Measurements from ENCODE around the genes TTC29 and EDNRA.

DNA sequence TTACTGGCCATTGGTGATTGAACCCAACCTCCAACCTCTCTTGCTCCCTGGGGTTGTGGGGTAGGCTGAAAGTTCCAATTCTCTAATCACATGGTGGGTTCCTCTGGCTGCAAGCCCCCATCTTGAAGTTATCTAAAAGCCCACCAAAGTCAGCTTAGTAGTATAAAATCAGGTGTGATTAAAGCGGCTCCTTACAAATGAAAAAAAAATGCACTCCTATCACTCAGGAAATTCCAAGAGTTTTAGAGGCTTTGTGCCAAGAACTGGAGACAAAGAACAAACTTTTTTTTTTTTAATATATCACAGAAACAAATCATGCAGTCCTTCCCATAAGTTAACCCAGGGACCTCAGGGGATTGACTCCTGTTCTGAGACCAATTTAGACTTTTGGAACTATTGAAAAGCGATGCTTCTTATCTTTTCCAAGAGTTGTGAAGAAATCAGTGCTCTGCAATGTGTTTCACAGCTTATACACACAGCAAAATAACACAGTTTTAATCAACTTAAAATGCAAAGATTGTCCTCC, 53.6 kb downstream of the HHIP start:
- PRO-cap, result no peak
- RAMPAGE, long total RNA, 4 experiments, result no peak in any of the 4 experiments

DNA sequence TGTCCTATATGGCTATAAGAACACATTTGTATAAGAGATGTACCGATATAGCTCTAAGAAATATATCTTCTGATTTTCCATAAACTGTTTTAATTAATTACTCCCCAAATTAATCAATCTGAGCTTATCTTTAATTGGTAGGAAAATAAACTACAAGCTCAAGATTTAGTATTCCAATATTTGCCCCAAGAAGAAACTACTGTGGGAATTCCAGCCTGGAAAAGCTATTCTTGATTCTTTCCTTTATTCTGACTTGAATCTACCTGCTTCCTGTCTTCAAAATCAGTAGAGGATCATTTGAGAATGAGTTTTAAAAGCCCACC, 136.9 kb downstream of the HHIP start:
- PRO-cap, result no peak
- RAMPAGE, long total RNA, 4 experiments, result no peak in any of the 4 experiments

DNA sequence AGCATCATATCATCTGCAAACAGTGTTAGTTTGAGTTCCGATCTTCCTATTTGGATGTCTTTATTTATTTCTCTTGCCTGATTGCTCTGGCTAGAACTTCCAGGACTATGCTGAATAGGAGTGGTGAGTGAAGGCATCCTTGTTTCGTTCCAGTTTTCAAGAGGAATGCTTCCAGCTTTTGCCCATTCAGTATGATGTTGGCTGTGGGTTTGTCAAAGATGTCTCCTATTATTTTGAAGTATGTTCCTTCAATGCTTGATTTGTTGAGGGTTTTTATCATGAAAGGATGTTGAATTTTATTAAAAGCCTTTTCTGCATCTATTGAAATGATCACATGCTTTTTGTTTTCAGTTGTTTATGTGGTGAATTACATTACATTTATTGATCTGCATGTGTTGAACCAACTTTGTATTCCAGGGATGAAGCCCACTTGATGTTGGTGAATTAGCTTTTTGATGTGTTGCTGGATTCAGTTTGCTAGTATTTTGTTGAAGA, 93.7 kb downstream of the ANAPC10 start:
- PRO-cap, result no peak
- RAMPAGE, long total RNA, 4 experiments, result no peak in any of the 4 experiments

DNA sequence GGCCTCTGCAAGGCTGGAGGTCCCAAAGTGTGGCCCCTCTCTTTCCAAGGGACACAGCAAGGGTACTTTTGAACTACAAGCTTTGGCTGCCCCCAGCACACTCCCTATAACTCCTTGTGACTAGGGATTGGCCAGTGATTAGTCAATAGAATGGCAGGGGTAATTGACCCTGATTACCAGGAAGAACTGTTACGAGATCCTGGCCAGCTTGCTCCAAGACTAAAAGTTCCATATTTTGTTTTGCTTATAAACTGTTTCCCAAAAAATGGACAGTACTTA, 42.4 kb upstream of the SMAD1 start:
- PRO-cap, result no peak
- RAMPAGE, long total RNA, 4 experiments, result no peak in any of the 4 experiments

- PRO-cap, result no peak
- RAMPAGE, long total RNA, 4 experiments, result start-site peak on the plus strand in 1 of 4 experiments, at chr4:145488764-145489907 at its widest, 21 to 22 reads per replicate
These were observed 7.7 kb downstream of the SMAD1 start for GRCh38 chr4:145488925-145490214.

DNA sequence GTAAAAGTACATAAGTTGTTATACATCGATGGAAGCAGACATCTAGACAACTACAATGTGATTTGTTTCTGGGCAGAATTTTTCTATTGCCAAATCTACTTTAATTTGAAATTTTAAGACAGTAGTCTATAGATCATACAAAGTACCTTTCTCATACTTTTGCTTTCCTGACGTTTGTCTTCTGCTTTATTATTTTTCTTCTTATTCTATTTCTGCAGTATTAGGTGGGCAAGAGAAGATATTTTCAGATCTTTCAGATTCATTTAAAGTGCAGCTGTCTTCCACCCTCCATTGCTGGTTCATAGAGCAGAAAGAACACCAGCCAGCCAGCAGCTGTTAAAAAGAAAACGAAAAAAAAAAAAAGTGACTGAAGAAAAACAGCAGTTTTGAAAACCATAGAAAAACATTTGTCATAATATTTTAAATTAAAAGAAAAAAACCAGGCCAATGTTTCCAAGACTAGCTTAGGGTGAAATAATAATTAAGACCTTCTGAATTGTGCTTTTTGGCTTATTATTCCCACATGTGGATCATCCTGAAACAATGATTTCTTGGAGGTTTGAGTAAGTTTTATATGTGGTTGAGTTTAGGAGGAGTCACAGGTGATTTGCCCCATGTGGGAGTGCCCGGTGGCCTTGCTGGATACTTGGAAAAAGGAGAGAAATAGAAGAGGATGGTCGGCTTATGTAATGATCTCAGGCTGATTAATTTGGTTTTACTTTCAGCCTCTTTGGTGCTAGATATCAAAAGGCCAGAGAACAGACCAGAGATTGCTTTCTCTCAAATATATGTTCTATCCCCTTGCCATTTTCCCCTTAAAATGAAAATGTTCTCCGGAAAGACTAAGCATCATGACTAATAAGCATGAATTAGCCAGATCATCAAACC, 43.0 kb downstream of the SMAD1 start:
- PRO-cap, result no peak
- RAMPAGE, long total RNA, 4 experiments, result no peak in any of the 4 experiments

GRCh38 chr4:145536470-145537161, 55.0 kb downstream of the SMAD1 start:
- PRO-cap, result no peak
- RAMPAGE, long total RNA, 4 experiments, result no peak in any of the 4 experiments

DNA sequence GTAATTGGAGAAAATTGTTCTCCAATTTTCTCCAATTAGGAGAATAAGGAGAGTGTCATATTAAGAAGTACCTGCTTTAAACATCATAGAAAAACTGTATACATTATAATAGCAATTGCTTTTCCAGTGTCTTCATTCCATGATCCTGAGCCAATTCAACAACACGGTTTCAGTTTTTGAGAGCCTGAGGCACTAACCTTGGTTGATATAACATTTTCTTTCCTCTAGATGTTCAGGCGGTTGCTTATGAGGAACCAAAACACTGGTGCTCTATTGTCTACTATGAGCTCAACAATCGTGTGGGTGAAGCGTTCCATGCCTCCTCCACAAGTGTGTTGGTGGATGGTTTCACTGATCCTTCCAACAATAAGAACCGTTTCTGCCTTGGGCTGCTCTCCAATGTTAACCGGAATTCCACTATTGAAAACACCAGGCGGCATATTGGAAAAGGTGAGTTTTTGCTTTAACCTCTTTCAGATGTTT, 64.9 kb downstream of the SMAD1 start:
- PRO-cap, result no peak
- RAMPAGE, long total RNA, 4 experiments, result no peak in any of the 4 experiments

DNA sequence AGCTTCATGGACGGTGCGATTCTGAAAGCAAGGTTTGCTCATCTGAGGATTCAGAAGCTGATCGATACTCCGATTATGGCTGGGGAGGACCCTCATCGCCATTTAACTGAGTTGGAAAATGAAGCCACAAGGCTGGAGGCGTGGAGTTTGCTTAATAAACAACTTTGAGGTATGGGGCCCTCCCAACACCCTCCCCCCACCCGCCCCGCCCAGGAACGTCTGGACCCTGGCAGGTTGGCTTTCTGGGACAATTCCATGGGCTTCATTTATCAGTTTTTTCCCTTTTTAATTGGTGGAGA, 52.5 kb downstream of the C4orf51 start:
- PRO-cap, result no peak
- RAMPAGE, long total RNA, 4 experiments, result no peak in any of the 4 experiments

- PRO-cap, result no peak
- RAMPAGE, long total RNA, 4 experiments, result no peak in any of the 4 experiments
These were observed 55.5 kb downstream of the C4orf51 start for GRCh38 chr4:145735476-145735723.

- PRO-cap, result no peak
- RAMPAGE, long total RNA, 4 experiments, result no peak in any of the 4 experiments
These were observed 29.3 kb downstream of the ZNF827 start for GRCh38 chr4:145909278-145909695.

- PRO-cap, result no peak
- RAMPAGE, long total RNA, 4 experiments, result no peak in any of the 4 experiments
These were observed 8.9 kb downstream of the ZNF827 start for GRCh38 chr4:145929783-145930149.

GRCh38 chr4:146033000-146033735, 94.5 kb upstream of the ZNF827 start:
- PRO-cap, result no peak
- RAMPAGE, long total RNA, 4 experiments, result no peak in any of the 4 experiments

DNA sequence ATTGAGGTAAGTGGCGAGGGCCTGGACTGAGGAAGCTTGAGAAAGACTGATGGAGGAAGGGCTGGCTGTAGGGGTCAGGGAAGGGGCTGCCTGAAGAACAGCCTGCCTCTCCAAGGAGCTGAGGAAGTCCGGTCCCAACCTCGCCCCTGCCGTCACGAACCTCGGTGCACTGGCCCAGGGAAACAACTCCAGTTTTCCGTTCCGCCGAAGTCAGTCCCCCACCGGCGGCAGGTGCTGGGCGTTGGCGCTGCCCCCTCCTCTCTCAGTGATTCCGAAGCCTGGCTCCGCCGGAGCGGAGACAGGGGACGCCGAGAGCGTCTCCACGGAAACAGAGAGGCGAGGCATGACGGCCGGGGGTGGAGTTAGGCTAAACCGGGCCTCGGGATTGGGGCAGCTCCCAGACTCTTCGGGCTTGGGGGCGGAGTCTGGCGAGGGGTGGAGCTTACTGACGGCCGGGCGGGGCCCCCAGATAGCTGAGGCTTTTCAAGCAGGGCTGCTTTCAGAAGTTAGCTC, at the start of gene TTC29:
TTC29 (minus strand) TSS at position 316 of the 513 bp plus-strand sequence.
- PRO-cap, result no peak
- RAMPAGE, long total RNA, 4 experiments, result no peak in any of the 4 experiments

DNA sequence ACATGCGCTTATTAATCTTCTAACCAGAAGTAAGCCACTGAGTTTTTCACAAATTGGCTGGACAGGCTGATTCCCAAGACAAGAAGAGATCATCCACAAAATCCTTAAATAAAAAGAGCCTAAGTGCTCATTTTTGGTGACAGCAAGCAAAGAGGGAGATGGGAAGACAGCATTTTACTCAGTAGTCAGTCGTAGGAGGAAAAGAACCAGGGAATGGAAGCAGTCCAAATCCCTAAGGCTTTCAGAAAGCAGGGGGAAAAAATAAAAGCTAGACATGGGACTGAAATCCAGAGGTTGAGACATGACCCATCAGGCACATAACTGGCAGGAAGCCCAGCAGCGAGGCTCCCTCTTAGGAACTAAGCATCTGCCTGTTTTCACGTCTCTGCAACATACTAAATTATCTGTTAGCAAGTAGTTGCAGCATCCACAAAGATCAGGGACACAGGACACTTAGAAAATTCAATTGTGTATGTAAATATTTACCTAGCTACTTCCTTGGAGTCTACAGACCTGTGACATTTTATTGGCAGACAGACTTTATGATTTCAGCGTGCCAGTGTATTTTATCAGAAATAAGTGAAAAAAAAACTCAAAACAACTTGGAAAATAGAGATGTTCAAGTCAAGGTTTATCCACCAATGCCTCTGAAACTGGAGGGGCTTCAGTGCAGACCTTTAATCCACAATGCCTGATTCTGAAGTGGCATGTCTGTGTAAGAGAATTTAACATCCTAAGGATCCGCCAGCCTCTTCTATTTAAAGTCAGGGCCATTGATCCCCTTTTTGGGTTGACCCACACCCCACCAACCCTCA, 117.9 kb upstream of the EDNRA start:
- PRO-cap, result no peak
- RAMPAGE, long total RNA, 4 experiments, result no peak in any of the 4 experiments

- PRO-cap, result no peak
- RAMPAGE, long total RNA, 4 experiments, result no peak in any of the 4 experiments
These were observed at the start of gene EDNRA for GRCh38 chr4:147480283-147481226. Gene EDNRA, plus strand, starts transcription at chr4:147481097.

- PRO-cap, result no peak
- RAMPAGE, long total RNA, 4 experiments, result no peak in any of the 4 experiments
These were observed 18.8 kb downstream of the TMEM184C start for GRCh38 chr4:147635851-147636472.

GRCh38 chr4:147673481-147674197, 10.3 kb downstream of the PRMT9 start:
- PRO-cap, result no peak
- RAMPAGE, long total RNA, 4 experiments, result no peak in any of the 4 experiments

- PRO-cap, result no peak
- RAMPAGE, long total RNA, 4 experiments, result no peak in any of the 4 experiments
These were observed 44.9 kb downstream of the ARHGAP10 start for GRCh38 chr4:147776893-147777093.

GRCh38 chr4:148013658-148014142, 281.8 kb downstream of the ARHGAP10 start:
- PRO-cap, result no peak
- RAMPAGE, long total RNA, 4 experiments, result start-site peak on the plus strand in 2 of 4 experiments, at chr4:148013771-148013968 at its widest, 6 to 31 reads per replicate

Data from suprapubic skin (tissue), 4 donors.